GM19240 (cell line): Measurements from ENCODE around the genes HDAC4, COPS9 and OTOS.

DNA sequence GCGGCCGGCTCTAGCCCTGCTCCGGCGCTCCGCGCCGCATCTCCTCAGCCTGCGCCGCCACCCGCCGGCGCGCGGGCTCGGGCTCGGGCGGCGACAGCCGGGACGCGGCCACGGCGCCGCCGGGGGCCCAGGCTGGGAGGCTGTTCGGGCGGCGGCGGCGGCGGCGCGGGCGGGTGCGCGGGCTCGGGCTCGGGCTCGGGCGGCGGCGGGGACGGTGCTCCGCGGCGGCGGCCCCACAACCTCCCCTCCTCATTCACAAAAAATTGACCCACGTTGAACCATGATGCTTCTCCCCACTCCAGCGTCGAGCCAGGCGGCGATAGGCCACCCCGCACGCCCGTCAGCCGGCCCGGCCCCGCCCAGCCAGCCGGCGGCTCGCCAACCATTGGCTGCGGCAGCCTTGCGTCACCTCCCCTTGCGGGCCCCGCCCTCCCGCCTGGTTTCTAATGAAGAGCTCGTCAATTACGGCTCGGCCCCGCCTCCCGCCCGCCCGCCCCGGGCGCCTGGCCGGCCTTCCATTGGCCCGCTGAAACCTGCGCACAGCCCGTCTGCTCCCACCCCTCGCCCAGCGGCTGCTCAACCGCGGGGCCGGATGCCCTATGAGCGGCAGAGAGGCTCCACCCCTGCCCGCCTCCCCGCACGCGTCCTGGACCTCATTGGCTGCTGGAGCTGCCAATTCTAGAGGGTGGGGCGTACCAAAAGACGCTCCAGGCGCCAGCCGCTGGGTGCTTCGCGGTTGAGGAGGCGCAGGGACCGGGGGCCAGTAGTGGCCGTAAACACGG lies at the start of gene HDAC4:
HDAC4 (minus strand) TSS at position 315 of the 782 bp plus-strand sequence.
- RRBS: 4% methylated on average over 17 of the region's 99 CpGs

DNA sequence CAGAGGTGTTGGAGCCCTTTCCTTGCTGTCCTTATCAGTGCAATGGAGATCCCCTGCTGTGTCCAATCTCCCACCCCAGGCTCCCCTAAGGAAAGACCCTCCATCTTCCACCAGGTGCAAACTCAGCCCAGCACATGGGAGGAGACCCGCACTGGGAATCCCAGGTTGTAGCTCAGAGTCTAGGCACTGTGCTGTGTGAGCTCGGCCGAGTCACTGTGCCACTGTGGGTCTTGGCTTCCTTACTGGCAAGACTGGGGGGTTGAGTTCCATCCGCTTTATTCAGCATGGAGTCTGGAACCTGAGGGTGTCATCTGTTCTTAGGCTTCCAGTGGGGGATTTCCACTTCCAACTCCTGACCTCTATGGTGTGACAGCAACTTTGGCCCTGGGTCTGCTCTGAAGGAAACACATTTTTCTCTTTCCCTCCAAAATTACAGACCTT lies 237.1 kb upstream of the HDAC4 start:
- RRBS: no CpG with 5 or more reads among the region's 4 CpGs

DNA sequence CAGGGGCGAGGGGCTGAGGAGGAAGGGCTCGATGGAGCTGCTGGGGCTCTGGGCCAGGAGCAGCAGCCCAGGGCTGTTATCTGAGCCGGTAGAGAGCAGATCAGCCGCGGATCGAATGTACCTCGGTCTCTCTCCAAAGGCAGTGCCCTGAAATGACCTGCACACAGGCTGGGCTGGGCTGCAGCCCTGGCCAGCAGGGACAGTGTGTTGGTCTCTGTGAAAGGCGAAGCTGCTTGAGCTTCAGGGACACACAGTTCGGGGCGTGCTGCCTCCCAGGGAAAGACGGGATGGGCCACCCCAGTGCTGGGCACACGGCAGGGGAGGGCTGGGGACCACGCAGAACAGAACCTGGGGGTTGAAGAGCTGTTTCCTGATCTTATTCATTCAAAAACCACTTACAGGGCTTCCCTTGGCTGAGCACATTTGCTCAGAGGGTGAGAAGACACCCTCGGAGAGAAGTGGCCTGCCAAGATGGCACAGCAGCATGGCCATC lies 290.5 kb upstream of the HDAC4 start:
- RRBS: no CpG with 5 or more reads among the region's 14 CpGs

DNA sequence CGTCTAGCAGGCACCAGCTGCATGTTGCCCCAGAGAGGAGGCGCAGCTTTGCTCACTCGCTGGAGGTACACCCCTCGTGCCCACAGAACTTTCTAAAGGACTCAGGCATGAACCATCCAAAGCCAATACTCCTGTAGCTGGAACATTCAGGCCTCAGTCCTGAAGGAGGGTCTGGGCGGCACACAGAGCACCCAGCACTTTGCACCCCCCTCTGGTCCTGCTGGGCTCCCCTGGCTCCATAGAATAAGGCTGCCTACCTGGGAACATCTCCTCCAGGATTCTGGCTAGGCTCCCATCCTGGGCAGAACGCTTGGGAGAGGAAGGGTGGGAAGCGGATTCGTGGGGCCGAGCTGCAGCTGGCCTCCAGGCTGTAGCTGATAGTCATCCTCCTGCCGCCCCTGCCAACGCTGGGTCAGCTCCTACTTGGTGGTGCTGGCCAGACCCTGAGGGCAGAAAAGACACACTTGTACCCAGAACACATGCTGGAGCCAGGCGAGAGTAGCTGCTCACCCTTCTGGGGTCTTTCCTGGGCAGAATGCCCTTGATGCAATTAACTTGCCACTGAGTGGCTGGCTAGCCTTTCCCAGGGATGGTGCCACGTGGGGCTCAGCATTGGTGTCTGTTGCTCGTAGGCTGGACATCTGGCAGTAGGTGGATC lies 113.0 kb downstream of the NDUFA10 start:
- RRBS: no CpG with 5 or more reads among the region's 14 CpGs

DNA sequence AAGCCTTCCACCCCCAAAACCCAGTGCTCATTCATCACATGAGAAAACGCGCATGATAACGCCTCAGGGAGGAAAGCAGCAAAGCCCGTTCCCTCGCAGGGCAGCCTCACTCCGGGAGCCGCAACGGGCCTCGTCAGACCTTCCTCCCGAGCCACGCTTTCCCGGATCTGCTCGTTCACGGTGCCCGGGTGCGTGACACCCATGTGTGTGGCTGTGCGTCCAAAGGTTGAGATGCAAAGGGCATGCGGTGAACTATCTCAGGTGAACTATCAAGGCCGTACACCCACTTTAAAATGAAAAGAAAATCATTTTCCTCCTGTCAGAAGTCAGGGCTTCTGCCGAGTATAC lies 59.8 kb downstream of the NDUFA10 start:
- RRBS: 97% methylated on average over 7 of the region's 20 CpGs

DNA sequence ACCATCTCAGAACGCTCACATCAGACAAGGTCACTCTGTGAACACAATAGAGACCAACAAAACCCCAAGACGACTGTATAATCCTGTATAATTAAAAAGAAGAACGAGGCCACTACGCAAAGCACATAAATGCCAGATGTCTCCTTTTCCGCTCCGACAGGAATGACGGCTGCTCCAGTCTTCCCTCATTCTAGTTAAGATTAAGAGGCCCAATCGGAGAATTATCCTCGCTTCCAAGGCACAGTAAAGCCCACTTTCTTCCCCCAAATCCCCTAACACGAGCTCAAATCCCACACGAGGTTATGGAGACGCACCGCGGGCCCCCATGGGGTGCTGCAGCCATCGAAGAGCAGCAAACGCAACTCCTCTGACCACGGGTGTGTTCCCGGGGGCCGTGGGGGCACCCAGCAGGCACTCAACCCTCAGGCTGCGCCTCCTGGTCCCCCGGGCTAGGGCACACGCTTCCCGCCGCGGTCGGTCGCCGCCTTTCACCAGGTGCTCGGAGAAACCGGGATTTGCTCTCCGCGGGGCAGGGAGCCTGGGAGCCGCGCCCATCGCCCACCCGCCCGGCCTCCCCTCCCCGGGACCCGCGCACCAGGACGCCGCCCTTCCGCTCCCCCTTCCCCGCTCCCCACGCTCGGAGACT lies 425 bp downstream of the COPS9 start:
- RRBS: 3% methylated on average over 29 of the region's 46 CpGs

DNA sequence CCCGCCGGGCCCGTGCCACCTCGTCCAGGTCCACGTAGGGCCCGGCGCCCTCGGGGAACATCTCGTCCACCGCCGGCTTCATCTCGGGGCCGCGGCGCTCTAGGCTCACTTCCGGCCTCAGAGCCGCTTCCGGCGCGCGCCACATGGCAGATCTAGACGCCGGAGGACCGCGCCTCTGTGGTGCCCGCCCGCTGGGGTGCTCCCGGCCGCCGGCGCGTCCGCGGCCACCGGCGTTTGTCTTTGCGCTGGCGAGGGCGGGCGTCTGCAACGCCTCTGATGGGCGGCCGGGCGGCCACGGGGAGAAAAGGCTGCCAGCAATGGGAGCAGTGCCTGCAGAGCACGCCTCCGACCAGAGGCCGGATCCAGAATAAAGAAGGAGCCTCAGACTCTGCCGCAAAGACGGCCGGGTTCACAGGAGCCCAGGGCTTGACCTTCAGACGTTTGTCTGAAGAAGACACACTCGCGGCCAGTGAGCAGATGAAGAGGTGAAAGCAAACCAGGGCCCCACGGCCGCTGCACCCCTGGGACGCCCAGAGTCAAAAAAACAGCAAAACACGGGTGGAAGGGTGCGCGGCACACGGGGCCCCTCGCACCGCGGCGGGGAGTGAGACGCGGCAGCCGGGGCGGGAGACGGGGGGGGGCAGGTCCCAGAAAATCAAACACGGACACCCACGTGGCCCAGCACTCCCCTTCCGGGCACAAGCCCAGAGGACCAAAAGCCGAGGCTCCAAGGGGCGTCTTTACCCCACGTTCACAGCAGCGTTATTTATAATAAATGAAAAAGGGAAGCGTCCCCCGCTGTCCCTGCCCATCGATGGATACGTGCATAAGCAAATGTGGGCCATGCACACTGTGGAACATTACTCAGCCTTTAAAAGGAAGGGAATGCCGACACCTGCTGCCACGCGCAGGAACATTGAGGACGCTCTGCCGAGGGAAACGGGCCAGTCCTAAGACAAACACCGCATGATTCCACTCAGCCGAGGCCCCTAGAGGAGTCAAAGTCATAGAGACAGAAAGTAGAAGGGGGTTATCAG lies at the start of gene COPS9:
COPS9 (minus strand) TSS at position 103 of the 1,037 bp plus-strand sequence.
- RRBS: 3% methylated on average over 25 of the region's 89 CpGs

DNA sequence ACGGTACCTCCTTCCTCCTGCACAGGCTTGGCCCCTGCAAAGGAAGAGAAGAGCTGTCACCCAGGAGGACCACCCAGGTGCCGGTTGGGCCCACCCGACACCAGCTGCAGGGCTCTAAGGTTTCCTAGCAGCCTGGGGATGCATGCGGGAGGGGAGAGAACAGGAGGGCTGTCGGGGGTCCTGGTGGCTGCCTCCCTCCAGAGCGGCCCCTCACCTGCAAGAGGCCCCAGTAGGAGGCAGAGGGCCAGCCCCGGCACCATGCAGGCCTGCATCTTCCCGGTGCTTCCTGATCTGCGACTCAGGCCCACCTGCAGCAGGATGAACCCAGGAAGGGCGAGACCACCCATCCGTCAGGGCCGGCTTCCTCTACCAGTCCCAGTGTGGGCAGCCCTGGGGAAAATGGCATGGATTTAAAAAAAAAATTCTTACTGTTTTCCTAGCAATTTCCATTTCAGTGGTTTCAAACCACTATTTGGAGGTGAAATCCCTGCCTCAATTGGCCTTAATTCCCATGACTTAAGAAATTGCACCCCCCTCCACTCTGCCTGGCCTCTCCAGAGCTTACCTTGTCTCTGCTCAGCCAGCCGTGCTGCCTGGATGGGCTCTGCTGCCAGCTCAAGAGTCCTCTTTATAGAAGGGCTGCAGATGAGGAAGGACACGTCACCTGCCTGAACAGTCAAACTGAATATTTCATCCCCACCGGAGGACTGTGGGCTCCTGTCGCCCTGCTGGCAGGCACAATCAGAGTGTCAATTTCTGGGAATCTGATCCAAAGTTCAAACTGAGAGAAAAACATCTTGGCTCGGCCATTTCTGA lies at the start of gene OTOS:
OTOS (minus strand) TSS at position 604 of the 816 bp plus-strand sequence.
- RRBS: 57% methylated on average over 5 of the region's 17 CpGs

DNA sequence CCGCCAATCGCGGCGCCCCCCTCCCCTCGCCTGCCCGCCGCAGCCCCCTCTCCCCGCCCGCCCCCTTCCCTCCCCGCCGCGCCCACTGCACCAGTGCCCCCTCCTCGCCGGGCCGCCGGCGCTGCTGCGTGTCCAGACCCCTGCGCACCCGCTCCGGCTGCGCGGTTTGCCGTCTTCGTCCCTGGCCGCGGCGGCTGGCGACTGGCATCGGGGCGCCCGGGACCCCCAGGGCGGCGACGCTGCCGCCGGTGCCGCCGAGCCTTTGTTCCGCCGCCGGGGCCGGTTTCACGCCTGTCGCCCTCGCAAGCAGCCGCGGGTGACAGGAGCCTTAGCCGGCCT lies 18.1 kb downstream of the GPC1 start:
- RRBS: 6% methylated on average over 24 of the region's 49 CpGs

- RRBS: 12% methylated on average over 15 of the region's 71 CpGs
Measured at GRCh38 chr2:240455589-240457092, 20.7 kb downstream of the GPC1 start.

- RRBS: no CpG with 5 or more reads among the region's 7 CpGs
Measured at GRCh38 chr2:240564827-240565210, 3.5 kb upstream of the RNPEPL1 start.

DNA sequence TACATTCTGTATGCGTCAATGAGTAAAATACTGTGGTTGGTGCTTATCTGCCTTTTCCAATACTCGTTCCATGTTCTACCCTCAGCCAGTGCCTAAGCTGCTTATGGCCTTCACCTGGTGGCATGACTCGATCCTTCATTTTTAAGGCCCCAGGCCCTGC lies 3.2 kb upstream of the RNPEPL1 start:
- RRBS: no CpG with 5 or more reads among the region's 3 CpGs

DNA sequence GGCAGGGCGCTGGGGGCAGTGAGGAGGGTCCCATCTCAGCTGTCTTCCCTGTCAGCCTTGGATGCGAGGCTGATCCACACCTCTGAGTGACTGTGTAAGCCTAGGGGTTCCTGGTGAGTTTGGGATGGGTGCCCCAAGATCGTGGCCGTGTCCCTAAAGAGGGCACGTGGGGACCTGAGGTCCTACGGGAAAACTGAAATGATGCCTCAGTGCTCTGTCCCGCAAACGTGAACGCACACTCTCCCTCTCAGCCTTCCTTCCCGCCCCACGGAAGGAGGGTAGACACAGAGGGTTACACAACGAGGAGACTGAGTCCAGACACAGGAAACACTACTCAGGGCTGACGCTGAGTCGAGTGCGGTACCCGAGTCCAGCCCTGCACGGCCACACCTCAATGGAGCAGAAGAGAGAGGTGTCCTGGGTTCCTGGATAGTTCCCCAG lies 1.2 kb upstream of the RNPEPL1 start:
- RRBS: no CpG with 5 or more reads among the region's 17 CpGs

GRCh38 chr2:240705407-240705847 lies 13.8 kb downstream of the AQP12A start:
- RRBS: no CpG with 5 or more reads among the region's 6 CpGs

- RRBS: 87% methylated on average over 4 of the region's 24 CpGs
Measured at GRCh38 chr2:240793977-240794818, 25.8 kb downstream of the KIF1A start.

DNA sequence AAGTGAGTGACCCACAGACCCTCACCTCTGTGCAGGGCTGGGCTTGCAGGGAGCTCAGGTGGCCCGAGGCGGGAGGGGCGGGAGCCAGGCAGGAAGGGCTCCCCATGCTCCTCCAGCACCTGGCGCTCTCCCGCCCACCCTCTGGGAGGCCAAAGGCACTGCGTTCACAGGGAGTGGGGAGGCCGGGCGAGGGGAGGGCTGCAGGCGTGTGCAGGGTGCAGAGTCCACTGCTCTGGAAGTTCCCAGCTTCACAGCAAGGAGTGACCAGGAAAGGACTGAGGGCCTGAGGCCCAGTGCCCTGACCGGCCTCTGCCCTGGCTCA lies 5.4 kb downstream of the AGXT start:
- RRBS: no CpG with 5 or more reads among the region's 10 CpGs

- RRBS: no CpG with 5 or more reads among the region's 18 CpGs
Measured at GRCh38 chr2:240934134-240934627, 28.0 kb downstream of the CROCC2 start.

DNA sequence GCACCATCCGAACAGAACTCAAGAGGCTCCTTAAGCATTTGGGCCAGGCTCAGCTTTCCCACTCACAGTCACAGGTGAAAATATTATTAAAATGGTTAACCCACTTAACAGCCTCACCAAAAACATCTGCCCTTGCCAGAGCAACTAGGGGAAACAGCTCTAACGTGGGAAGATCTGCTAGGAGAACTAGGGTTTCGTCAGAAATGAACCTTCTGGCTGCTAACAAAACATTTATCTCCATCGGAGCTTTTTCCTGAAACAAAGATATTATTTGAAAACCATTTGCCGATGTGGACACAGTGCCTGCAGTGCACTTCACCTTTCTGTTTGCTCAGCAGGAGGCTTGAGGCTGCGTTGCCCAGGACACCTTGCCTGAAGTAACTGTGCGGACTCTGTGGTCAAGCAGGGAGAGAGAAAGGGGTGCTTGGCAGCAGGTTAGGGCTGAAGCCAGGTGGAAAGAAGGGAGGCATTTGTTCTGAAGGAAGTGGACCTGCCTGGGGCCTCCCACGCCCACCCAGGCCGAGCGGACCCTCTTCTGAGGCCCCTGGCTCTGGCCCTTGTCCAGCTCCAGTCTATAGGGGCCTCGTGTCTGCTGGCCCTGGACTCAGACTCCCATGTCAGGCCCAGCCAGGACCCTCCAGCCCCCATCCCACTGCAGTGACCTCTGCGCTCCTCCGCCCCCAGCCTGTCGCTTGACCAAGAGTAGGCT lies 2.3 kb downstream of the SNED1 start:
- RRBS: no CpG with 5 or more reads among the region's 14 CpGs

GRCh38 chr2:241049364-241050593 lies 51.4 kb downstream of the SNED1 start:
- RRBS: no CpG with 5 or more reads among the region's 43 CpGs